ENCODE results near the gene OGG1.

DNA sequence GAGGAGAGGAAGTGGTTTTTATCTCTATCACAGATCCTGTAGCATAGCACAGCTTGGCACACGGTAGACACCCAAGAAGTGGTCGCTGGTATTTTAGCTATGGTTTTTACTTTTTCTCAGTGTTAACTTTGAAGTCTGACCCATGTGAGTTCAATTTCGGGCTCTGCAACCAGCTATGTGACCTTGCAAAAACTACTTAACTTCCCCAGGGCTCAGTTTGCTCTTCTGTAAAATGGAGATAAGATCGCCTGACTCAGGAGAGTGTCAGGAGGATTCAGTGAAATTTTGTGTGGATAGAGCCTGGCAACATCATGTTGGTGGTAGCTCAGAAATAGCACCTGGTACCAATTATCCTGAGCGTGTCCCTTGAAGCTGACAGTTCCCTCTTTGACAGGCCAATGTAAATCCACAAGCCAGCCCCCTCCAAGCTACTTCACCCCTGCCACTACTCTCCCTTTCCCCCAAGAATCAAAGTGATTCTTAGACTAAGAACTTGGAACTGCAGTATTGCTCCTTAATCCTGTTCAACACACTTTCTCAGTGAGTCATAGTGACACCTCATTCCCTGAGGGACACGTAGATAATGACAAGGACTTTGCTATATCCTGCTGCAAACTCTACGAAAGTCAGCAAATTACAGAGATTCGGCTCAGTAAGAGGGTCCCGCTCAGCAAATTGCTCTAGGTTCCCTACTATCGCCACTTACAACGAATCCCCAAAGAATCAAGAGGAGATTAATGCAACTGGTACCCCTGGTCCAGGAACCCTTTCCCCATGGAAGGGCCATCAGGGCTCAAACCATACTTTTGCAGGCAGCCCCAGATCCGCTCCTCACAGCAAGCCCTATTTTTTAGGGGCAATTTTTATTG is 8.5 kb upstream of the LMCD1 start:
- PRO-cap: no peak
- RAMPAGE, long total RNA, 4 experiments: no peak in any of the 4 experiments

DNA sequence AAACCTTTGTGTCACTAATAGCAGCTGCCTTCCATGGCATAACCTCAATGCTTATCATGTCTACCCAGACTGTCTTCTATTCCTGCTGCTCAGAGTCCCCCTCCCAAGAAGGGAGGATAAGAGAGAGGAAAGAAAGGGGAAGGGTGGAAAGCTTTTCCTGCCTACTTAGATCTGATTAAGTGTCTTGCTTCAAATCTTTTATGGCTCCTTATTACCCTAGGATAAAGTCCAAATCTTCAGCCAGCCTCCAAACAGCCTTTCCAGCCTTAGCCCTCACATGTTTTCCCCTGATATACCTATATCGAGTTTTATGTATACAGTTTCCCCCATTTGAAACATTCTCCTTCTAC is 7.8 kb upstream of the SSUH2 start:
- PRO-cap: no peak
- RAMPAGE, long total RNA, 4 experiments: no peak in any of the 4 experiments

DNA sequence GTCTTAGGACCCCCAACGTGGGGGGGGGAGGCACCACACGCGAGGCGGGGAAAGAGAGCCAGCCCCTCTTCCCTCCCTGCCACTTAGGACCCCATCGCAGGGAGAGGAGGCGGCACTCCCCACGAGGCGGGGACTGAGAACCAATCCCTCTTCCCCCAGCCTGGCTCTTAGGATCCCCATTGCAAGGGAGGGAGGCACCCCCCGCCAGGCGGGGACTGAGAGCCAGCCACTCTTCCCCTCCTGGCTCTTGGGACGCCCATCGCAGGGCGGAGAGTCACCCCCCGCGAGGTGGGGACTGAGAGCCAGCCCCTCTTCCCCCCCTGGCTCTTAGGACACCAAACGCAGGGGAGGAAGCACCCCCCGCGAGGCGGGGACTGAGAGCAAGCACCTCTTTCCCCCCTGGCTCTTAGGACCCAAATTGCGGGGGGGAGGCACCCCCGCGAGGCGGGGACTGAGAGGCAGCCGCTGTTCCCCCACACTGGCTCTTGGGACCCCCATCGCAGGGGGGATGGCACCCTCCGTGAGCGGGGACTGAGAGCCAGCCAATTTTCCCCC is 34.2 kb upstream of the SSUH2 start:
- PRO-cap: no peak
- RAMPAGE, long total RNA, 4 experiments: no peak in any of the 4 experiments

DNA sequence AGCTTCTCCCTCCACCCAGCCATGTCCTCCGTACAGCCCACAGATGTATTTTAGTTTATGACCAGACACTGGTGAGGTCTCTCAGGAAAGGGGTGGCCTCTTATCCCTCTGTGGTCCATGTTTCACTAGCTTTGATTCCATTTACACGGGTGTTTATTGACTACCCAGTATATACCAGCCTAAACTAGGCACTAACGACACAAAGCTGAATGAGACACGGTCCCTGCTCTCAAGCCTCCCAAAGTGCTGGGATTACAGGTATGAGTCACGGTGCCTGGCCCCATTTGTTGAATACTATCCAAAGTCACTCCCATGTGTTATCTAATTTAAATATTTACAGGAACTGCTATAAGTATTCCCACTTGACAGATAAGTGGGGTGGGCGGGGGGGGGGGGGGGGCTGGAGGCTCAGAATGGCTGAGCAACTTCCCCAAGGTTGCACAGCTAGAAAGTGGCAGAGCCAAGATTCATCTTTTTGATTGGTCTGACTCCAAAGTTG is 125.7 kb upstream of the RAD18 start:
- PRO-cap: unidirectional peak, minus-strand start at position 245 of the sequence
- RAMPAGE, long total RNA, 4 experiments: no peak in any of the 4 experiments

GRCh38 chr3:9230480-9231165 is 18.8 kb downstream of the SRGAP3 start:
- PRO-cap: no peak
- RAMPAGE, long total RNA, 4 experiments: no peak in any of the 4 experiments

- PRO-cap: no peak
- RAMPAGE, long total RNA, 4 experiments: no peak in any of the 4 experiments
Observed at GRCh38 chr3:9247273-9248093, 2.0 kb downstream of the SRGAP3 start.

GRCh38 chr3:9249869-9250320 is 449 bp upstream of the SRGAP3 start:
- PRO-cap: no peak
- RAMPAGE, long total RNA, 4 experiments: no peak in any of the 4 experiments

- PRO-cap: unidirectional peak, minus-strand start at chr3:9400070
- RAMPAGE, long total RNA, 4 experiments: no peak in any of the 4 experiments
Observed at GRCh38 chr3:9399566-9400532, 2.4 kb downstream of the SETD5 start.

GRCh38 chr3:9428462-9429530 is 31.4 kb downstream of the SETD5 start:
- PRO-cap: no peak
- RAMPAGE, long total RNA, 4 experiments: no peak in any of the 4 experiments

DNA sequence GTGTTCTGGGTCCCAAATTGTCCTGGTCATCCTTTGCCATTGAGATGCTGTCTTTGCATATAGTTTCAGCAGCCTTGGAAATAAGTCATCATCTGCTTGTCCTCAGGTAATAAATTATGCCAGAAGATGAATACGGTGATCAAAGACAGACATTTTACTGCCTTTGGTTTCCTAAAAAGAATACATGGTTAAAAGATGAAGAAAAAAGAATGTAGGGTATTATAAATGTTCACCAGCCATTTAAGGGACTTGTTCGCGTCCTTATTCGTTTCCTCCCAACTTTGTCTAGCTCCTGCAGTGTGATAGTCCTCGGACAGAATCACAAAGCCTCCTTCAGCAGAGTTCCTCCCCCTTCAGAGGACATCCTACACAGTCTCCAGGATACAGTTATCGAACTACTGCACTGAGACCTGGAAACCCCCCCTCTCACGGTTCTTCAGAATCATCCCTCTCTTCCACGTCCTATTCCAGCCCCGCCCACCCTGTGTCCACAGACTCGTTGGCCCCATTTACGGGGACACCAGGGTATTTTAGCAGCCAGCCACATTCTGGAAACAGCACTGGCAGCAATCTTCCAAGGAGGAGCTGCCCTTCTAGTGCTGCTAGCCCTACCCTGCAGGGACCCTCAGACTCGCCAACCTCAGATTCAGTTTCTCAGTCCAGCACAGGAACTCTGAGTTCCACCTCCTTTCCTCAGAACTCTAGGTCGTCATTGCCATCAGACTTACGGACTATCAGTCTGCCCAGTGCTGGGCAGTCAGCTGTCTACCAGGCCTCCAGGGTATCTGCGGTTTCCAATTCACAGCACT is 78.0 kb downstream of the SETD5 start:
- PRO-cap: no peak
- RAMPAGE, long total RNA, 4 experiments: no peak in any of the 4 experiments

GRCh38 chr3:9715693-9716142 is 12.1 kb downstream of the CPNE9 start:
- PRO-cap: no peak
- RAMPAGE, long total RNA, 4 experiments: no peak in any of the 4 experiments

- PRO-cap: bidirectional peak, plus-strand start at chr3:9749975, minus-strand start at chr3:9749764
- RAMPAGE, long total RNA, 4 experiments: start-site peak on the plus strand in 2 of 4 experiments, at chr3:9749928-9750312 at its widest, 22 to 42 reads per replicate
Observed at GRCh38 chr3:9749659-9750724, at the start of gene OGG1. Gene OGG1 (plus strand): TSS chr3:9749952.

GRCh38 chr3:9807451-9808287 is 2.4 kb upstream of the TTLL3 start:
- PRO-cap: no peak
- RAMPAGE, long total RNA, 4 experiments: no peak in any of the 4 experiments

GRCh38 chr3:9914913-9915514 is 1.9 kb upstream of the IL17RC start:
- PRO-cap: no peak
- RAMPAGE, long total RNA, 4 experiments: no peak in any of the 4 experiments

DNA sequence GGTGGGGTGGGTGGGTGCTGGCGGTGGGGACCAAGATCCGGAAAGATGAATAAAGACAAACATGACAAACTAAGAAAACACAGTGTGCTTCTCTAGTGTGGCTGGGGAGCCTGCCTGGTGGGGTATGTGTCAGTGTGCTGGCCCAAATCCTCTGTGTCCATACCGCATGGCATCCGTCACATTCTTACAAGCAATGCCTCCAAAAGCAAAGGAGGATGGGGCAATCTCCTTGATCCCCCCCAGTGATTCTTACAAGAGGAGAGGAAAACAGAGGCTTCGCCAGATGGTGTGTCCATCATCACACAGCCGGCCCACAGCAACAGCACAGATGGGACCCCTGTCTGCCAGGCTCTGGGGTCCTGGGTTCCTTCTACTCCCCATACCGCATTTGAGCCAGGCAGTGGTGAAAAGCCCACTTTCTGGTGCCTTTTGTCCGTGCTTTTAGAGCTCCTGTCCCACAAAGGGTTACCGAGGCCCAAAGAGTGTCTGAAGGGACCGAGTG is 522 bp upstream of the IL17RC start:
- PRO-cap: no peak
- RAMPAGE, long total RNA, 4 experiments: no peak in any of the 4 experiments

DNA sequence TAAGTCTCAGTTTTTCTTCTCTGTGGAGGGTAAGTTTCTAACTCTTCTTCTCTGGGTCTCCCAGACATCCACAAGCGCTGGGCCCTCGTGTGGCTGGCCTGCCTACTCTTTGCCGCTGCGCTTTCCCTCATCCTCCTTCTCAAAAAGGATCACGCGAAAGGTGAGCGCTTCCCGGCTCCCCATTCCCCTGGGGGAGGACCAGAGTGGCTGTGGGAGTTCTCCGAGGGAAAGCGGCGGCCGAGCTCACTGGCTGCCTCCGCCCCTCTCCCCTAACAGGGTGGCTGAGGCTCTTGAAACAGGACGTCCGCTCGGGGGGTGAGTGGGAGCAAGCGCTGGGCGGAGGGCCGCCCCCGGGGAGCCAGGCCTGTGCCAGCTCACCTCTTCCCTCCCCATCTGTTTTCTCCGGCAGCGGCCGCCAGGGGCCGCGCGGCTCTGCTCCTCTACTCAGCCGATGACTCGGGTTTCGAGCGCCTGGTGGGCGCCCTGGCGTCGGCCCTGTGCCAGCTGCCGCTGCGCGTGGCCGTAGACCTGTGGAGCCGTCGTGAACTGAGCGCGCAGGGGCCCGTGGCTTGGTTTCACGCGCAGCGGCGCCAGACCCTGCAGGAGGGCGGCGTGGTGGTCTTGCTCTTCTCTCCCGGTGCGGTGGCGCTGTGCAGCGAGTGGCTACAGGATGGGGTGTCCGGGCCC is 947 bp upstream of the CRELD1 start:
- PRO-cap: bidirectional peak, plus-strand start at position 405 of the sequence, minus-strand start at position 211 of the sequence
- RAMPAGE, long total RNA, 4 experiments: no peak in any of the 4 experiments

DNA sequence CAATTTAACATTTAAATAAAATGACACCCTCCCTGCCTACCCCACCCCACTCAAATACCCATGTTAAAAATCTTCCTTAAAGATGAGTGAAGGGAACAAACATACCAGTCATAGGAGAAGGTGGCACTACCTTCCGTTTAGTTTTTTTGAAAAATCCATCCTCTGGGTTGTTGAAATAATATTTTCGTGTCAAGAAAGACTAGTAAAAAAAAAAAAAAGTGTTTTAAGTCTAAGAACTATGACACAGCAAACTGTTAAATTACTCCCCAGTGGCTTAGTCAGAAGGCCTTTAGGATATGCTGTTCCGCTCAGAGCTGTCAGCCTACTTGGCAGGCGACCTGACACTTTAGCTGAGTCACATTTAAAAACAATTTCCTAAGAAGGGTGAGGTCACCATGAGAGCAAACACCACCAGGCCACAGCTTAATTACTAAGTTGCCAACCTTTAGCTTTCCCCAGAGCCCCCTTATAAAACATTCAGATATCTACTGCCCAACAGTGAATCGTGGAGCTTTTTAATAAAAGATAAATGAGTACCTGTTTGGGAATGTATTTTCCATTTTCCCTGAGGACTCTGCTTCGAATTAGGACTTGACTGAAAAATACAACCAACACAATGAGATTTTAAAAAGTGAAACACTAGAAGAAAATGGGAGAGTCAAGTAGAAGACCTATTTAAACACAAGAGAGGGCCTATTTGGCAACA is 9.6 kb downstream of the EMC3 start:
- PRO-cap: no peak
- RAMPAGE, long total RNA, 4 experiments: no peak in any of the 4 experiments

- PRO-cap: unidirectional peak, plus-strand start at chr3:10189246
- RAMPAGE, long total RNA, 4 experiments: no peak in any of the 4 experiments
Observed at GRCh38 chr3:10189083-10189465, 24.4 kb downstream of the IRAK2 start.

DNA sequence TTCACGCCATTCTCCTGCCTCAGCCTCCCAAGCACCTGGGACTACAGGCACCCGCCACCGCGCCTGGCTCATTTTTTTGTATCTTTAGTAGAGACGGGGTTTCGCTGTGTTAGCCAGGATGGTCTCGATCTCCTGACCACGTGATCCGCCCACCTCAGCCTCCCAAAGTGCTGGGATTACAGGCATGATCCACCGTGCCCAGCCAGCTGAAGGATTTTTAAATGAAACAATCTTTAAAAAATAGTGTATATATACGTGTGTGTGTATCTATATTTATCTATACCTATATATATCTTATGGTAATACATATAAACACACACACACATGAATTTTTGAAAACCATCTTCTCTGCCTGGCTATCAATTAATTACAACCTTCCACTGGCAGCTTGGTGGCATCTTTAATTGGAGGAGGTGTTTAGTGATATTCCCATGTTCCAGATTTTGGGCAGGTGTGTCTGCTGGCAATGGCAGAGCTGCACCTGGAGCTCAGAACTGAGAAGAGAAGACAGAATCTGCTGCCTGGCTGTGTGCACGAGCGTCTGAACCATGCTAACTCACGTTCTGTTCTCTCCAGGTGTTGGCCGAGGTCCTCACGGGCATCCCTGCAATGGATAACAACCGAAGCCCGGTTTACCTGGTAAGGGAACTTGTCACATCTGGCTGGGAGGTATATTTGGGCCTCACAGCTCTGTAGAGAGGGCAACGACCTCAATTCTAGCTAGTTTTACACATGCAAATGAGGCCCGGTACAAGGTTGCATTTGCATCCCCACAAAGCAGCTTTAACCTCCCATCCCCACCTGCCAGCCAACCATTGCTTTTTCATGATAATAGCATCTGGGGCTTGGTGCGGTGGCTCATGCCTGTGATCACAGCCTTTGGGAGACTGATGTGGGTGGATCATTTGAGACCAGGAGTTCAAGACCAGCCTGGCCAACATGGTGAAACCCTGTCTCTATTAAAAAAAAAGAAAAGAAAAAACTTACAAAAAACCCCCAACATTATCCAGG is 22.2 kb upstream of the TATDN2 start:
- PRO-cap: no peak
- RAMPAGE, long total RNA, 4 experiments: no peak in any of the 4 experiments

GRCh38 chr3:10248306-10248414 is 99 bp upstream of the TATDN2 start:
- PRO-cap: no peak
- RAMPAGE, long total RNA, 4 experiments: no peak in any of the 4 experiments

Measured in sigmoid colon (tissue), 4 donors.